ENCODE results near the genes SIGLEC15 and SKOR2.

DNA sequence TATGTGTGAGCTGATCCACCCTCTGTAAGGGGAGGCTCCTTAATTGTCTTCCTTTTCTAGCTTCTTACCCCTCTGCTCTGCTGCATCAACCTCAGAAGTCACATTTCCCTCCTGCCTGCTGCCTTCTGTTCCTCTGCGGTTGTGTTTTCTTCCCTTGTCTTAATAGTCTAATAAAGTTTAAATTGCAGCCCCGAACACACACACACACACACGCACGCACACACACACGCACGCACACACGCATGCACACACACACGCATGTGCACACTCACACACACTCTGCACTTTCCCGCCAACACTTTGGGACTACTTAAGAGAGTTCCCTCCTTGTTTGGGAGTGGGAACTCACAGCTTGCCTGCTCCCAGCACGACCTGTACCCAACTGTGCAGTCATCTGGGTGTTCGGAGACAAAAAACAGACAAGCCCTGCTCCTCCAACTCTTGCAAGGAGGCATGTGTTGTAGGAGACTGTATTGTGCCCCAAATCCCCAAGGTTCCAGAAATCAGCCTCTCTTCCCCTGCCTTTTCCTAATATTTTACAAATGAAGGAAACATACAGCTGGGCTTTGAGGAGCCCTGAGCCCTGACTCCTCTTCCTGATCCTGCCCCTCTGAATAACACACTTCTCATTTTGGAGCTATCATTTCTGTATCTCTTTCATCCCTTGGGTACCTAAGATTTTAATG, 99.2 kb downstream of the SETBP1 start:
- PRO-cap, result no peak
- RAMPAGE, long total RNA, 4 experiments, result no peak in any of the 4 experiments

GRCh38 chr18:44789527-44790200, 109.0 kb downstream of the SETBP1 start:
- PRO-cap, result no peak
- RAMPAGE, long total RNA, 4 experiments, result no peak in any of the 4 experiments

- PRO-cap, result no peak
- RAMPAGE, long total RNA, 4 experiments, result no peak in any of the 4 experiments
Measured at GRCh38 chr18:44839164-44839976, 158.7 kb downstream of the SETBP1 start.

DNA sequence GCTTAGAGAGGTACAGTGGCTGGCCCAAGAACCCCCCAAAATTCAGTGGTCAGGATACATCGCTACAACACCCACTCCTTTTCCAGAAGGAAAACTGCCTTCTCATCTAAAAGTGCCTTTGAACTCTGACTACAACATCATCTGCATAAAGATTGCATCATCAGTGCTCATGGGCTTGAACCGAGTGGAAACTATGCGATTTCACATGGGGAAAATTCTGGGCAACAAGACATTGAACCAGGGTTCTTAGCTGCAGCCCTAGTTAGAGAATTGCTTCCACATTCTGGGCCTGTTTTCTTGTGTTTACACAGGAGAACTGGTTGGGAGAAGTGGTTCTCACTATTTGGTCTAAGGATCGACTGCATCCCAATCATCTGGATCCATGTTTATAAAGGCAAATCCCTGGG, 294.5 kb upstream of the SLC14A2 start:
- PRO-cap, result no peak
- RAMPAGE, long total RNA, 4 experiments, result no peak in any of the 4 experiments

DNA sequence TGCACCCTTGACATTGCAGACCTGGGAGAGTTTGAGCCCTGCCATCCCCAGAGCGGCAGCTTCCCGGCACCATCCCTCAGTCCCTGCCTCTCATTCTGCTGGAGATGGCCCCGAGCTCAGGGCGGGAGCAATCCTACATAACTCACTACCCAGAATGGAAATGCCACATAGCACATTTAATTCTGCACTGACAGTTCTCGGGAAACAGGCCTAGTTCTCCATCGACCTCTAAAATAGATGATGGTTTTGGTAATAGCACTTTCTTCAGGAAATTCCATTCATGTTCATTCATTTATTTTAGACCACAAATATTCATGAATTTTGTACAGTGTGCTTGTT, 92.9 kb upstream of the SLC14A2 start:
- PRO-cap, result no peak
- RAMPAGE, long total RNA, 4 experiments, result no peak in any of the 4 experiments

- PRO-cap, result no peak
- RAMPAGE, long total RNA, 4 experiments, result no peak in any of the 4 experiments
Measured at GRCh38 chr18:45775132-45775843, 50.2 kb upstream of the SIGLEC15 start.

- PRO-cap, result no peak
- RAMPAGE, long total RNA, 4 experiments, result no peak in any of the 4 experiments
Measured at GRCh38 chr18:45825479-45825943, at the start of gene SIGLEC15. SIGLEC15 (plus strand) TSS chr18:45825675.

- PRO-cap, result no peak
- RAMPAGE, long total RNA, 4 experiments, result no peak in any of the 4 experiments
Measured at GRCh38 chr18:45838443-45839233, 13.2 kb downstream of the SIGLEC15 start.

GRCh38 chr18:46070767-46071642, 1.1 kb downstream of the PSTPIP2 start:
- PRO-cap, result no peak
- RAMPAGE, long total RNA, 4 experiments, result no peak in any of the 4 experiments

- PRO-cap, result no peak
- RAMPAGE, long total RNA, 4 experiments, result no peak in any of the 4 experiments
Measured at GRCh38 chr18:46422487-46422976, 88.7 kb downstream of the RNF165 start.

GRCh38 chr18:46600791-46601698, 56.0 kb downstream of the LOXHD1 start:
- PRO-cap, result no peak
- RAMPAGE, long total RNA, 4 experiments, result start-site peak on the minus strand in 1 of 4 experiments, at chr18:46601264-46601493 at its widest, 35 reads per replicate

DNA sequence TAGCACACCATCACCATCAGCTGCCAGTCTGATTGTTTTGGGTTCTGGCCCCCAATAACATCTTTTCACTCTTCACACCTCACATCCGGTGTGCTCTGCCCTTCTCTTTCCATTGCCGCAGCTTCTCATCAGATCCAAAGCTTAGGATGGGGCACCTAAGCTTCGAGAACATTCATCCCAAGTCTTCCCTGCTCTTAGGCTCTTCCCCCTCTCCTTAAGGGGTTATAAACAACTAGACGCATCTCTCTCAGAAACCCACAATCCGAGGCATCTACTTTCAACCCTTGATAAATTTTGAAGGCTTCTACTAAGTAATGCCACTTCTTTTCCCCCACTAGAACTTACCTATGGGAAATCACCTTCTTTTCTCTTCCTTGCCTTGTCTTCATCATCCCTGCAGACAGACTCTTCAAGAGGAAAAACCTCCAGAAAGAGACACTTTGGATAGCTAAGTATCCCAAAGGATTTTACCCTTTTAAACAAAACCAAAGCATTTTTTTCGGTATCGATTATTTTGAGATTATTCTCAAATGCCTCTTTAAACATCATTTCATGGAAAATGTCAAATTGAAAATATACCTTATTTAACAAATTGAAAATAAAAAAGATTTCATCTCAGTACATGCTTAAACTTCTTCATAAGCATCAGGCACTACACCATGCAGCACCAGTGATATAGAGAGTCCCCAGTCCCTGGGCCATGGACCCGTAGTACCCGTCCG, 48.5 kb downstream of the HDHD2 start:
- PRO-cap, result no peak
- RAMPAGE, long total RNA, 4 experiments, result no peak in any of the 4 experiments

- PRO-cap, result no peak
- RAMPAGE, long total RNA, 4 experiments, result no peak in any of the 4 experiments
Measured at GRCh38 chr18:47251383-47251815, at the start of gene SKOR2. SKOR2 (minus strand) TSS chr18:47251660.

- PRO-cap, result no peak
- RAMPAGE, long total RNA, 4 experiments, result no peak in any of the 4 experiments
Measured at GRCh38 chr18:47483995-47484313, 232.5 kb upstream of the SKOR2 start.

DNA sequence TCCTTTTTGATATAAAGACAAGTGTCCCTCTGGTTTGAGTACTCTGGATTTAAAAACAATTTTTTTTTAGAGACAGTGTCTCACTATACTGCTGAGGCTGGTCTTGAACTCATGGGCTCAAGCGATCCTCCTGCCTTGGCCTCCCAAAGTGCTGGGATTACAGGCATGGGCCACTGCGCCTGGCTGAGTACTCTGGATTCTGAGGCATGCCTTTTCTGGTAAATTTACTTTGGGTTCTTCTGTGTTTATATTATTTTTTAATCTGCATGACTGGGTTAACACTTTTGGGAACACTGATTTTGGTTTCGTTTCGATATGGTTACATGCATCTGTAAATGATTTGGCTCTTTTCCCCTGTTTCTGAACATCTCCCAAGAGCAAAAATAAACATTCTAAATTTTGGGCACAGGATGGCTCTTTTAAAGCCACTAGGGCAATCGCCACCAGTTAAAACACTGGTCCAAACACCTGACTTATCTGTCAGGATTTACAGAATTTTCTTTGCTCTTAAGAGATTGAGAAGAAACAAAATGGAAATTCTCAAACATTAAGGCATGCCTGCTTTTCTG, 113.0 kb downstream of the SMAD2 start:
- PRO-cap, result no peak
- RAMPAGE, long total RNA, 4 experiments, result no peak in any of the 4 experiments

DNA sequence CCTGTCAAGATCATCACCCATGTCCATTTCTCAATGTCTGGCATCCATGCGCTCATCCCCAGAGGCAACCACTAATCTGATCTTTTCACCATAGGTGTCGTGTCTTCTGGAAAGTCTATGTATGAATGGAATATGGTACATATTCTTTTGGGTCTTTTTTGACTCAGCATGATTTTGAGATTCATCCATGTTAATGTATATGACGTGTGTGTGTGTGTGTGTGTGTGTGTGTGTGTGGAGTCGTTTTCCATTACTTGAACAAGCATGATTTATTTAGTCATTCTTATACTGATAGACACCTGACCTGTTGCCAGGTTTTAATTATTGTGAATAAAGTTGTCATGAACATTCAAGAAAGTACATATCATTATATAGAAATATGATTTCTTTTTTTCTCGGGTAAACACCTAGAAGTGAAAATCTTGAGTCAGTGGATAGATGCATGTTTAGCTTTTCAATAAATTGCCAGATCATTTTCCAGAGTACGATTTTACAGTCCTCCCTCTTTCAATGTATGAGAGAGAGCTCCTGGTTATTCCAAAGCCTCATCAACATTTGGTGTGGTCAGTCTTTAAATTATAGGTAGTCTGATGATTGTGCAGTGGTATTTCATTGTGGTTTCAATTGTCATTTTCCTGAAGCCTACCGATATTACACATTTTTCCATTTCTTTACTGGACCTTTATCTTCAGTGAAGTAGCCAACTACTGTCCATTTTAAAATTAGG, 51.0 kb downstream of the SMAD2 start:
- PRO-cap, result no peak
- RAMPAGE, long total RNA, 4 experiments, result no peak in any of the 4 experiments

DNA sequence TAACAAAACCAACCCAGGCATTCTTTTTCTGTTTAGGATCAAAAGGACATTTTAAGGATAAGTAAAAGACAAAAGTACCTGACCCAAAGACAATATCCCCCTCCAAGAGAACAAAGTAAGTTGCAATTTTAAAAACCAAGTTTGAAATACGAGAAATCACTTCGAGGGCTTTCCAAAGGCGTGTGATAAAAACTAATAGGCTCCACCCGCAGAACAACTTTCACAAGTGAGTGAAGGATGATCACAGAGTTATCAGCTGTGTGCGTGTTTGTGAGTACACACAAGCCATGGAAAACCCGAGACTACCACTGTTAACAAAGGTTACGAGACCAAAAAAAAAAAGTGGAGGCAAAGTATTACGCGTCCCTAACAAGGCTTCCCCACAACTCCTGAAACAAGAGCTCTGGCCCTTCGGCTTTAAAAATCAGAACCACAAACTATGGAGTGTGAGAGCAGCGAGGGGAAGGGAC, 766 bp downstream of the SMAD2 start:
- PRO-cap, result no peak
- RAMPAGE, long total RNA, 4 experiments, result no peak in any of the 4 experiments

- PRO-cap, result no peak
- RAMPAGE, long total RNA, 4 experiments, result no peak in any of the 4 experiments
Measured at GRCh38 chr18:48003576-48004287, 73.3 kb upstream of the SMAD2 start.

DNA sequence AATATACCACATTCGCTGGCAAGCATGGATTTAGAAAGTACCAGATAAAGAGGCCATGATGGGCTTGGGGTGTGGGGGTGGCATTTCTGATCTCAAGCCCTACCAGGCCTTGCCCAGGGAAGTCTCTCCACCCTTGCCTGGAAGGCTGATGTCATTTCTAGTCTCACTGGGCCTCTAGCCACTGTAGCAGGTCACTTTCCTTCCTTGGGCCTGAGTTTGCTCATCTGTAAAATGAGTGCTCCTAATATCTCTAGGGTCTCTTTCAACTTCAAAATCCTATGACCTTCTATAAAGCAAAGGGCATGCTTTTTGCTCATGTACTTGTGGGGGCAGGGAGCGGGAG, 1.8 kb downstream of the ZBTB7C start:
- PRO-cap, result no peak
- RAMPAGE, long total RNA, 4 experiments, result no peak in any of the 4 experiments

GRCh38 chr18:48538369-48538813, 440 bp upstream of the CTIF start:
- PRO-cap, result no peak
- RAMPAGE, long total RNA, 4 experiments, result no peak in any of the 4 experiments

Measured in omental fat pad (tissue), 4 donors.